ENCODE measurements around a stretch of chr21.

DNA sequence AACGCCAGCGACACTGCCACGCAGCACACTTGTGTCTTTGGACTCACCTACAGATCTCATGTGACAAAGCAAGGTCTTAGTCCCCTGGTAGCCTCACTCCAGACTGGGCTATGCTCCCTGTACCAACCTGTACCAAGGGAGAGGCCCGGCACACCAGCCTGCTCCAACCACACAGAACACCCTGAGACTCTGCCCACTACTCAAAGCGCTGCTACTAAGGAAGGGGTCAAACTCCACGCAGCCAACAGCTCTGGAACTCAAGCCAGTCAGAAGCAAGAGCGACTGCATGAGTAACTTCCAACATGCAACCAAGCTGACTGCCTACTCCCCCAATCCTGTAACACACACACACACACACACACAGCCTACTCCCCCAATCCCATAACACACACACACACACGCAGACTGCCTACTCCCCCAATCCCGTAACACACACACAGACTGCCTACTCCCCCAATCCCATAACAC lies 7.6 kb downstream of the PTTG1IP start:
- RRBS = no CpG with 5 or more reads among the region's 9 CpGs

GRCh38 chr21:44866338-44867244 lies 6.9 kb downstream of the PTTG1IP start:
- RRBS = no CpG with 5 or more reads among the region's 16 CpGs

- RRBS = 88% methylated on average over 2 of the region's 25 CpGs
Observed at GRCh38 chr21:44903385-44903949, 17.2 kb downstream of the ITGB2 start.

GRCh38 chr21:44954439-44954799 lies 14.6 kb downstream of the SLX9 start:
- RRBS = no CpG with 5 or more reads among the region's 19 CpGs

DNA sequence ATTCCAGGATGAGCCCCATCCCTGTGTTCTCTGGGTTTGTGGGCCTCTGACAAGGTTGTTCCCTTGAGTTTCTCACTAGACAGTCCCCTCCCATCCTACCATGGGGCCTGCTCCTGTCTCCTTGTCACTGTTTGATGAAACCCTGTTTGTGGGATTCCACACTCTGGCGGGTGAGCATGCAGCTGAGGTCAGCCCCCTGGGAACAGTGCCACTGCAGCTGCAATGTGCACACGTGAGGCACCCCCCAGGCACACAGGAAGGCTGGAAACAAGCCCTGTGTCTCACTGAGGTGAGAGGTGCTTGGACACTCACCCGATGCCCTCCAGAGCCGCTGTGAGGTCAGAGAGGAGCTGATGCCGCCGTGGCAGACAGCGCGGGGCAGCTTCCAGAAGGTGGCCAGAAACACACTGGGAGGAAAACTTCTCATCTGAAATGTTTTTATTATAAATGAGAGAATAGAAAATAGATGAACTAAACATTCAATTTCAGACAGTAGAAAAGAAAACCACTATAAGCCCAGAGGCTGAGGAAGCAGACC lies 49.7 kb downstream of the SLX9 start:
- RRBS = no CpG with 5 or more reads among the region's 8 CpGs

- RRBS = 89% methylated on average over 2 of the region's 33 CpGs
Observed at GRCh38 chr21:45033082-45033847, 41.1 kb upstream of the ADARB1 start.

DNA sequence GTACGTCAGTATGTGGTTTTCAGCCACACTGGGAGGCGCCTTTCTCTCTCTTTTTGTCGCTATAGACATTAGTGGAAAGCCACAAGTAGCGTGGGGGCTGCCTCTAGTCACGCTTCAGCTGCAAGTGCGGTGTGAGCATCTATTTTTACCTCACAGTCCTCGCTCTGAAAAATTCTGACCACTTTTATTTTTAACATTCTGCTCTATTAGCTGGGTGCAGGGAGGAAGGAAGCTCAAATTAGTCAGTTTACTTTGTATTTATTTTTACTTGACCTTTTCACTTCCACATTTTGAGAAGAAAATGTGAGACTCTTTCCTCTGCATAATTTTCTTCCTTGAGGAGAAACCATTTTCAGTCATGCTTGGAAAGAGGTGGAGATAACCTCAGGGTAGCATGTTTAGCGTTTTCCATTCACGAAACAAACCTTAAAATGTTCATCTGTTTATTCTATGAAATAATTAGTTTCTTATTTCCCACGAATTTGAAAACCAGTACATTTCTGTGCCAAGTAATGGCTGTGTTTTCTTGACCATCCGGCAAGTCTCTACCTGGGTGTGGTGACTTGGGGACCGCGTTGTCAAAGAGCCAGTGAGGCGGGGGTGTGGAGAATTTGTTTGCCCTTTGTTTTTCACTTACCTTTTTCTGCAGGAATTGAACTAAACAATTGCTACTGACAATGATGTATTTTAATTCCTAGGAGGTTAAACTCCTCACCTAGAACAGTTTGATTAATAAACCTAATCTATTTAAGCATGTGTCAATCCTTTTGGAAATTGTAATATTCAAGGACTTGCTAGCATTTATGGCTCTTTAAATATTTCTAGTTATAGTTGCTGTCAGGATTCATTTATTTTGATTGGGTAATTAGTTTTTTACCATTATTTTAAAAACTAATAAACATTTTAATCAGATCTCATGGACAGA lies 35.7 kb downstream of the ADARB1 start:
- RRBS = no CpG with 5 or more reads among the region's 14 CpGs

GRCh38 chr21:45152115-45152762 lies 77.9 kb downstream of the ADARB1 start:
- RRBS = 10% methylated on average over 5 of the region's 25 CpGs

- RRBS = no CpG with 5 or more reads among the region's 3 CpGs
Observed at GRCh38 chr21:45209144-45209398, 78.6 kb downstream of the POFUT2 start.

DNA sequence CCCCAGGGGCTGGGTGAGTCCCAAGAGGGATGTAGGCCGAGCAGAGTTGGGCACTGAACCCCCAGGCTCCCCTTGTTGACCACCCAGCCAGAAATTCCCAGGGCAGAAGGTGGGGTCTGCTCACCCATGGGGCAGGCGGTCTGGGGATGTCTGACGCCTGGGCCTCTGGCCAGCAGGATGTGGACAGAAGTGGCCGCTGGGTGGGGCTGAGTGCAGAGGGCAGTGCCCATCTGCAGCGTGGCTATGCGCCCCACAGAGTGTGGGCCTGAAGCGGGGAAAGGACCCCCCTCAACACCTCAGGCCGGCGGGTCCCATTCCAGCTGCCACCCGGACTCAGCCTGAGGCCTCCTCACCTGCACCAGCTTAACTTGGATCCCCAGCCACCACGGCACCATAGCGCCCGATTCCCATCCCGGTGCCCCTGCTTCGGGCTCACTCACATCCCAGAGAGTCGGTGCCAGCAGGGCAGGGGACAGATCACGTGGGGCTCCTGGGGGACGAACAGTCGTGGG lies 37.0 kb upstream of the POFUT2 start:
- RRBS = 93% methylated on average over 5 of the region's 19 CpGs

DNA sequence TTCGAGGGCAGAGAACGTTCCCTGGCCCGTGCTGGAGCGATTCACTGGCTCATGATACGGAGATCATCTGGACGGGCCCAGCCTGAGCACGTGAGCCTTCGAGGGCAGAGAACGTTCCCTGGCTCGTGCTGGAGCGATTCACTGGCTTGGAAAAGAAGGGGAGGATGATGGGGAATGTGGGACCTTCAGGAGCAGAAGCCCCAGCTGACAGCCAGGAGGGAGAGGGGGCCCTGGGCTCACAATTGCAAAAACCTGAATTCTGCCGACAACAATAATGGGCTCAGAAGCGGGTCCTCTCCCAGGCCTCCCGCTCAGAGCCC lies 34.3 kb upstream of the COL18A1 start:
- RRBS = no CpG with 5 or more reads among the region's 14 CpGs

DNA sequence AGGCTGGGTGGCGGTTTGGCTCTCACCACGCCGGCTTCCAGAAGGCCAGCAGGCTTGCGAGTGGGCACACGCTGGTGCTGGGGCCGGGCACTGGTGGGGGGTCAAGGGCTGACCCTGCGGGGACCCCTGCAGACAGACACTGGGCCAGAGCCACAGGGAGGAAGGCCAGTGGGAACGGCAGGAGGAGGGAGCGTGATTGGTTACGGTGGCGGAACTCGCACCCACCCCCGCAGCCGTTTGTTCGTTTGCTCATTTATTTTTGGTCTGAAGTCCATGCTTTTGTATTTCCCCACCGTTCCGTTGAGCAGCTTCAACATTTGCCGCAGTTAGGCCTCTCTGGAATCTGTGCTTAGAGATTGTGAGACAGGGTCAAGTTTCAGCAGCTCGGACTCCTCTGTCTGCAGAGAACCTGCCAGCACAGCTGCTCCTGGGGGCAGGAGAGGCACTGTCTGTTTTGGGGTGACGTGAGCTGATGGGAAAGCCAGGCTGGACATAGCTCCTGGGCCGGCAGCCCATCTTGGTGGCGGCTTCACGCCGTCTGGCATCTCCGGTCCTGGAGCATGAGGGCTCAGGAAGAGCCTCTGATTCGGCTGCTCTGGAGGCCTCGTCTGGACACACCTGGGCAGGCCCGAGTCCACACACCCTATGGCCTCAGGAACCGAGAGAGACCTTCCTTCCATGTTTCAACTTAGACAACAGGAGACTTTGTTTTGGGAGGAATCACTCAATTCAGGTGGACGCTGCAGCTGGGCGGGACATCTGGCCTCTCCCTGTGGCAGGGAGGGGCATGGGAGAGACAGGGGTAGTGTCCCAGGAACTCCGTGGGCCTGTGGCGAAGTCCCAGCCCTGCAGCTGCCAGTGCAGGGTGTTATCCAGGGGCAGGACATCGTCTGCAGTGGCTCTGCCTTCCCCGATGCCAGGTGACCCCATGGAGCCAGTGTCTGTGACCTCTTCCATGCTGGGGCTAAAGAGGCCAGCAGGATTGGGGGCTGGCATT lies 5.7 kb downstream of the COL18A1 start:
- RRBS = 100% methylated on average over 4 of the region's 35 CpGs

DNA sequence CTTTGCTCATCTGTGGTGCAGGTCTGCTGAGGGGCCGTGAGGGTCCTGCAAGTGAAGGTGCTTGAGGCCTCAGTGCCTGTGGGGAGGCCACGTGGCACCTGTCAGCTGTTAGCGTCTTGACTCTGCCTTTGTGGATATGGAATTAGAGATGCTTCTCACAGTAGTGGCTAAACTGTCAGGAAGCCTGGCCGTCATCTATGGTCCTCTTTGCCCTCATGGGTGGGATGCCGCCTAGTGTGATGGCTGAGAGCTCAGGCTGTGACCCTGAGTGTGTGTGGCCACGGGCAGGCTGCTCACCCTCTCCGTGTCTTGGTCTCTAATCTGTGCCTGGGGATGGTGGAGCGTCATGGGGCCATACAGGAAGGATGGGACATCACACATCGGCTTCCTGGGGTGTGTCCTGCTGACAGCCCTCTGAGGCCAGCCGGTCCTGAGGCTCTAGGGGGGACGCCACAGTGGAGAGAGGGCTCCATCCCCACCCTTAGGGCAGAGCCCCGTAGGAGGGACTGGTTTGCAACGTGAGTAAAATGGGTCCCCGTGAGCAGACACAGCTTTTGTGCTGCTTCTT lies 7.8 kb downstream of the COL18A1 start:
- RRBS = no CpG with 5 or more reads among the region's 14 CpGs

DNA sequence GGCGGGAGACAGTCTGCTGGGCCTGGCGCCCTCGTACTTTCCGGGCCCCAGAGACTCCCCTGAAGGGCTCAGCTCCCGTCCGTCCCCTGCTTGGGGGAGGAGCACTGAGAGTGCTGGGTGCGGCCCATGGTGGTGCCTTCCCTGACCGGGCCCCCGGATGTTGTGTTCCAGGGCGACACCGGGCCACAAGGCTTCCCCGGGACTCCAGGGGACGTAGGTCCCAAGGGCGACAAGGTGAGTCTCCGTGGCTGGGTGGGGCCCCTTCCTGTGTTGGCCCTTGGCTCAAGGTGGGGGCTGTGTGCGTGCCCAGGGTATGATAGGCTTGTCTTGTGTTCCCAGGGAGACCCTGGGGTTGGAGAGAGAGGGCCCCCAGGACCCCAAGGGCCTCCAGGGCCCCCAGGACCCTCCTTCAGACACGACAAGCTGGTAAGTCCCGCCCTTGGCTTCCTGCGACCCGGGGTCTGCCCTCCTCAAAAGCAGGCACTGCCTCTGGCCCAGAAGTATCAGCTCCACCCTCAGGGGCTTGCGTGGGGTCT lies 62.4 kb downstream of the SLC19A1 start:
- RRBS = no CpG with 5 or more reads among the region's 21 CpGs

- RRBS = no CpG with 5 or more reads among the region's 31 CpGs
Observed at GRCh38 chr21:45534448-45535299, 7.6 kb downstream of the SLC19A1 start.

DNA sequence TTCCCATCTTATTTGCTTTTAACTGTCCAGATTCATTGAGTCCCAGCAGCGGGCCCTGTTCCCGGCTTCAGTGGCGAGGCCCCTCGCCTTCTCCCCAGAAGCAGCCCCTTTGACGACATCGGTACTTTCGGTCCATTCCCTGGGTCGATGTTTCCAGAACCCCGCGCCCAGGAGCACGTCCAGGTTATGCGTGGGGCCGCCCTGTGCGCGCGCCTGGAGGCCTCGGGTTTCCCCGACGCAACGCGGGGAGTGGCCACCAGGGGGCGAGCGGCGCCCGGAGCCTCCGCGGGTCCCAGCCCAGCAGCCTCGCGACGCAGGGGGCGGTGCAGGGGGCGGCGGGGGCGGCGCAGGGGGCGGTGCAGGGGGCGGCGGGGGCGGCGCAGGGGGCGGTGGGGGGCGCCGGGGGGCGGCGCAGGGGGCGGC lies 12.6 kb upstream of the SLC19A1 start:
- RRBS = 9% methylated on average over 7 of the region's 46 CpGs

GRCh38 chr21:45593324-45593949 lies 50.1 kb upstream of the PCBP3 start:
- RRBS = no CpG with 5 or more reads among the region's 14 CpGs

- RRBS = no CpG with 5 or more reads among the region's 17 CpGs
Observed at GRCh38 chr21:45820594-45821099, 160.9 kb upstream of the COL6A1 start.

DNA sequence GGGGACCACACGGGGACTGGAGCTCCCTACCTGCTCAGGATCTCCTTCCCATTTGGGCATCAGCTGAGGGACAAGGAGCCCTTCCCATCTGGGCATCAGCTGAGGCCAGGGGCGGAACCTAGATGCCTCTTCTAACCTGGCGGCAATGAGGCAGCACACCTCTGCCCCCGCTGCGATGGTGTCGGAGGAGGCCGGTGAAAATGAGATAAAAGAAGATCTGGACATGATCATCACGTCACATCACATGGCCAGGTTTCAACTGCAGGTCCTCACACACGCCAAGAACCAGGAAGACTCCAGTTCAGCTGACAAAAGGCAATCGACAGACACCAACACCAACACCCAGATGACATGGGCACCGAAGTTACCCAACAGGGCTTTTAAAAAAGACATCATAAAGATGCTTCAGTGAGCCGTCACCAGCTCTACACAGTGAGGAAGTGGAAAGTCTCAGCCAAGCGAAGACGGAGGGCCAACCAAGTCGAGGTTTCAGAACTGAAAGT lies 154.4 kb upstream of the COL6A1 start:
- RRBS = no CpG with 5 or more reads among the region's 15 CpGs

DNA sequence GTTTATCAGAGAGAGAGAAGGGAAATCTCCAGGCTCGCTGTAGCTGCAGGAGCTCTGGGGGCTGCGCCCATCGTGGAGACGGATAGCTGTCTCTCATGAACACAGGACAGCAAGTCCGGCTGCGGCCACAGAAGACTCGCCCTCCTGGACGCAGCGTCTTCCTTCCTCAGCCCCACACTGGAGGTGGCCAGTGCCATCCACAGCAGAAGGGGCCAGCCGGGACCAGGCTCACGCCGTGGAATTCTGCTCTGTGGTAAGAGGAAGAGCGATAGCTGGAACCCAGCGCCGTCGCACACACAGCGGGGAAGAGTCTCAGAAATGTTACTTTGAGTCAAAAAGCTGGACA lies 114.0 kb upstream of the COL6A1 start:
- RRBS = no CpG with 5 or more reads among the region's 17 CpGs